ENCODE results near the gene RUNX1.

DNA sequence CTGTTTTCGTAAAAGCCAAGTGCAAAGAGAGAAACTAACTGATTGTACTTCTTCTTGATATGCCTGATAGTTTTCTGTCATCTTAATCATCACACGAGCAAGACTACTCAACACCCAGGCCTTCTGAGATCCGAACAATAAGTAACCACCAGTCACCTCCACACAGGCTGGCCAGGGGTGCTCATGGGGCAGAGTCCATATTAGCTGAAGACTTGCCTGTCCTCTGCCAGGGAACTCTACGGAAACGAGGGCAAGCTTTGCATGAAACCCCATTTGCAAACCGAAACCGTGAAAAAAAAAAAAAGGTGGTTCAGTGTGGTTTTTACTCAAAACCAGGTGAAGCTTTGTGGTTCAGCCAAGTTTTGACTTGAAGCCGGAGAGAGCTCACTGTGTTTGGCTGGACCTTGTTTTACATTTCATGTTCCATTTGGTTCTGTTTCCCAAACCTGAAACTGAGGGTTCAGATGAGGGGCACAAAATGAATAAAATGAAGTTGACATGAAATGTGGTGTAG, 74.9 kb downstream of the RUNX1 start:
- PRO-cap, result no peak

- PRO-cap, result no peak
These were observed 14.4 kb downstream of the RUNX1 start for GRCh38 chr21:35034698-35035094.

GRCh38 chr21:35048648-35049758, at the start of gene RUNX1:
Gene RUNX1 (minus strand): TSS chr21:35049302.
- PRO-cap, result bidirectional peak, plus-strand start at chr21:35048952, minus-strand start at chr21:35048928; unidirectional peak, minus-strand start at chr21:35049039; bidirectional peak, plus-strand start at chr21:35049437, minus-strand start at chr21:35049277

DNA sequence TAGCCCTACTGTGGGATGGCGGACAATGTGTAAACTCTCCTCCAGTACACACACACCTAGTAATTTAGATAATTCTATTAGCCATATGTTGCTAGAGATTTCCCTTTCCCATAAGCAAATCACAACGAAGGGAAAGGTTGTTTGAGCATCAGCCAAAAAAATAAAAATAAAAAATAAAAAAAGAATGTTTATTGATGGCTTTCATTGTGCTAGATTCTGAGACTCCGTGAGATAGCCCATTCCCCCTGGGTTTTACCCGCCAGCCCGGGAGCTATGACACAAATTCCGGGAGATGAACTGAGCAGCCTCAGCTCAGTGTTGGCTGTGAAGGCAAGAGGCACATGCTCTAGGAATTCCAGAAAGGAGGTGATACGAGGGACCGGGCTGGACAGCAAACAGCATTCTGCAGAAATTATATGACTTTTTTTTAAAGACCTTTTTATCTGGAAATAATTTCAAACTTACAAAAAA, 378.5 kb upstream of the RUNX1 start:
- PRO-cap, result no peak

DNA sequence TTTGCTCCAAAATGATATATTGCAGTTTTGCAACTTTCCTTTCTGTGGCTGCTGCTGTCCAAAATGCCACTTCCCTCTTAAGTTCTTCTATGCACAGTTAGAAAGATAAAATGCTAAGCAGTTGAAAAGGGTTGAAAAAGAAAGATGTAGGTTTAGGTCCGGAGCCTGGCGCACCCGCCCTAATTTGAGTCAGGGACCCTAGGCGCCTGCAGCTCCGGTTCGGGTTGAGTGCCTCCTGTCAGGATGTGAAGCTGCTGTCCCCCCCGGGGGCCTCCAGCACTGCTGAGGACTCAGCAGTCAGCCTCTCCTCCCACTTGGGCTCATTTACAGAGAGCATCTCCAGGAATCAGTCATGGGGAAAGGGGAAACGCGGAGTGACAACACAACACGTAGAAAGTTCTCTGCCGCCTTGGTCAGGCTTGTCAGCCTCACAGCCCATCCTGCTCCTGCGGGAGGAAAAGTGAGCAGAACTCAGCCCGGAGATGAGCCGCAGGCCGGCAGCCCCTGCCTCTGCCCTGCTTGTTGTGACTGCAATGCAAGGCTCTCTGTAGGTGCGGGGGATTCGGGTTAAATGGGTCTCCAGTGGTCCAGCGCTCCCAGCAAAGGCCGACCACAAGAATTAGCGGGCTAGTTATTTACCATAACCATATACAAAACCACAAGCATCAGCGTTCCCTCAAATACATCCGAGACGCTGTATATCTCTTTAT, 479.5 kb upstream of the RUNX1 start:
- PRO-cap, result bidirectional peak, plus-strand start at position 323 of the sequence, minus-strand start at position 215 of the sequence

DNA sequence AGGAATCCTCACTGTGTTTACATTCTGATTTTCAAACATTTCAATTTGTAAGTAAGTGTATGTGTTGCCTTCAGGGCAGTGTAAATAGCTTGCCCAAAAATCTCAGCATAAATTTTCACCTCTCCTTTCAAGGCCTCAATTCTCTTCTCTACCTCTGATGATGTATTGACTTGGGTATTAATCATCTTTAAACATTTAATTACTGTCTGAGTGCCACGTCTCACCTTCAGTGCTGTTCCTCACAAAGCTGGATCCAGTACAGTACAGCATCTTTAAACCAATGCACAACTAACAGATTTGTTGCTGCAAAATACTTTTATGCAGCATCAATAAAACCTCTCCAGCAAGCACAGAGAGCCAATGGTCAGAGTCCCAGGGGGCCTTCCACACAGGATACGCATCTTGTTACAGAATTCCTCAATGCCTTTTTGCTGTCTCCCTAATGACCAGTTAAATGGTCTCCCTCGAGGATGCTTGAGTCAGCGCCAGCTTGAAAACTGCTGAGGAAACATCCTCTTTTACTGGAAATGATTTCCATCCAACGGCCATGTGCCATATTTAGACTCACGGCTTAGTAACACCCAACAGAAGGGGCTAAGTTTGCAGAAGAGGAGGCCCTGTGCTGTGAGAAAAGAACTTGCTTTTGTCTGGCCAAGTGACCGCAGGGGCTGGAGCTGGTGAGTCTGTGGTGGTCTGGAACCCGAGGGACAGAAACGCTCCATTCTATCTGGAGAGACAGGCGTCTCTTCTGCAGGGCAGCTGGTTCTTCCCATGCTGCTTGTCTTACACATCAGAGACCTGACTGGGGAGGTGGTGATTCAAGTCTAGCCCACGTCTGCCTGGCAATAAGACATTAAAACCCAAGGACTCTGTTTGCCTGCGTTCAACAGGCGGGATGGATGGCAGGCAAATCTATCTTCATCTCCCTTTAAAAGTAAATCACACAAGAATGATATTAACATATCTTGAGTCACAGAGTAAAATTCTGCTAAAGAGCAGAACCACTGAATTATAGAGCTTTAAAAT, 496.4 kb downstream of the SETD4 start:
- PRO-cap, result no peak

GRCh38 chr21:35886870-35887520, 173.3 kb downstream of the SETD4 start:
- PRO-cap, result no peak

DNA sequence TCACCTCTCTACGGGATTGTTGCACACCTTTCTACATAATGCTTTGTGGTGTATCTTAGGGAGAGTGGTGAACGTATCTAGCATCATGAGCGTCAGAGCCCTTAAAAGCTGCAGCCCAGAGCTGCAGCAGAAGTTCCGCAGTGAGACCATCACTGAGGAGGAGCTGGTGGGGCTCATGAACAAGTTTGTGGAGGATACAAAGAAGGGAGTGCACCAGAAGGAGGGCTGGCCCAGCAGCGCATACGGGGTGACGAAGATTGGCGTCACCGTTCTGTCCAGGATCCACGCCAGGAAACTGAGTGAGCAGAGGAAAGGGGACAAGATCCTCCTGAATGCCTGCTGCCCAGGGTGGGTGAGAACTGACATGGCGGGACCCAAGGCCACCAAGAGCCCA, 2.6 kb downstream of the CBR1 start:
- PRO-cap, result no peak

- PRO-cap, result no peak
These were observed 3.2 kb downstream of the CBR1 start for GRCh38 chr21:36072781-36073721.

DNA sequence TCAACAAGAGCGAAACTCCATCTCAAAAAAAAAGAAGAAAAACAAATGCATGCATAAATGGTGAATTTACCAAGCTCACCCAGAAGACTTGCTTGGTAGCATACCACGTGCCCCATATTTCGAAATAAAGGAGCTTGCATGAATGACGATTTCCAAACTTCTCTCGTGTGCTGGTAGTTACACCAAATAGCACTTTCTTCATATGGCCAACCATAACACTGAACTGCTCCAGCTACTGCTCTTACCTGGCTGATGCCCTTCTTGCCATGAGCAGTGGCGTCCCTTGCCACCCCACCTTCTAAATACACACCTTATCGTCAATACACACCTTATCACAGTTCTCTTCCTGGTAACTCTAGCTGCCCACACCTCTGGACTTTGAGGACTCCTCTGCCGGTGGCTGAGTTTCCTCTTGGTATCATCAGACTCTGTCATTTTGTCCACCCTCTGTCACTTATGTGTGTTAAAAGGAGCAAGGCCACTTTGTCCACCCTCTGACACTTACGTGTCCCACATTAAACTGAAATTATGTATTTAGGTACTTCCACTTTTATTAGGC, 2.9 kb downstream of the DOP1B start:
- PRO-cap, result no peak

GRCh38 chr21:36197379-36197639, 40.7 kb downstream of the DOP1B start:
- PRO-cap, result no peak

DNA sequence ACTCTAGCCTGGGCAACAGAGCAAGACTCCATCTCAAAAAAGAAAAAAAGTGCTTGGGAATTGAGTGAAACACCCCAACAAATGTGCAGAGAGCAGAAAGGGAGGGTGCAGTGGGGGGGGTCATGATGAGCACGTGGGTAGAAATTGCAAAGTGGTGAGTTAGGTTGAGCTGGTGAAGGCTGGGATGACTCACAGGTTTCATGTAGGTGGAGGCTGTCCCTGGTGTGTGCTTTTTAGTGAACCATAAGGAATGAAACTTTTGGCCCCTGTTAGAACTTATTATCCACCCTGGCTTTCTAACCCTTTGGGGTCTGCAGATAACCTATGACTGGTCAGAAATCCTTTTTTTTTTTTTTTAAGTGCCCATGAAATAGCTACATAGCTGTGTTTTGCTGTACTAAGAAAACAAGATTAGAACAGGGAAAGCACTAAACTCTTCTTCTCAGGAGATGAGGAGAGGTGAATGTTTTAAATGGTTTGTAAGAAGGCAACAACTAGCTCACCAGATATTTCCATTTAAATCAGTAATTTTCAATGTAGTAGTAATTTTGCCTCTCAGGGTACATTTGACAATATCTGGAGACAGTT, 47.0 kb downstream of the DOP1B start:
- PRO-cap, result no peak

- PRO-cap, result no peak
These were observed 73.8 kb downstream of the DOP1B start for GRCh38 chr21:36230210-36231050.

DNA sequence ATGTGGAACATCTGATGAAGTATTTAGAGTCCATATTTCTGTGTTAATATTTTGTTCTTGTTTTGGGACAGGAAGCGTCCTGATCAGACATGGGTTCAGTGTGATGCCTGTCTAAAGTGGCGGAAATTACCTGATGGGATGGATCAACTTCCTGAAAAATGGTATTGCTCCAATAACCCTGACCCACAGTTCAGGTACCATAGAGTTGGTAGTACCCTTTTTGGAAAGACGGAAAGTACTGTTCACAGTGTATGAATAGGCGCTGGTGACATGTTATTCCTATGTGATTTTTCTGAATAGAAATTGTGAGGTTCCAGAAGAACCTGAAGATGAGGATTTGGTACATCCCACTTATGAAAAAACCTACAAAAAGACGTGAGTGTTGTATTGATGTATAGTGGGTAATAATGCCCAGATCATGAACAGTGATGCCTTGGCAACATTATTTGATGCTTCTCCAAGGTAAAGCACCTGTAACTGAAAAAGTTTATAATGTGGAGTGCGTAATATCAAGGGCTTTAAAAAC, 25.2 kb upstream of the CHAF1B start:
- PRO-cap, result no peak

GRCh38 chr21:36662071-36662338, 36.9 kb upstream of the SIM2 start:
- PRO-cap, result no peak

GRCh38 chr21:36704985-36705697, 6.2 kb downstream of the SIM2 start:
- PRO-cap, result no peak

DNA sequence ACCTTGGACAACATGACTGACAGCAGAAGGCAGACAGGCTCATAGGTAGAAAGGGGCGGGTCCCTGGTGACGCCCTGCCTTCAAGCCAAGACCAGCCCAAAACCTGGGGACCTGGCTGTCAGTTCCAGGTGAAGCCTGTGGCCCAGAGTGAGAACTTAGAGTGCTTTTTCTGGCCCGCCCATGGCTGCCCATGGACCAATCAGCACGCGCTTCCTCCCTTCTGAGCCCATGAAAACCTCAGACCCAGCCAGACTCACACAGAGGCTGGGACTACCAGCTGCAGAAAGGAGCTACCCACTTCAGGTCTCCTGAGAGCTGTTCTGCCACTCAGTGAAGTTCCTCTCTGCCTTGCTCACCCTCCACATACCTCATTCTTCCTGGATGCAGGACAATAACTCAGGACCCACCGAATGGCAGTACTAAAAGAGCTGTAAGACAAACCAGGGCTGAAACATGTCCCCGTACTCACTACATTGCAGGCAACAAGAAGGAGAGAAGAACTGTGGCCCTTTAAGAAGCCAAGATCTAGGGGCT, 7.0 kb downstream of the HLCS start:
- PRO-cap, result no peak

GRCh38 chr21:36989473-36990653, 16.6 kb upstream of the RIPPLY3 start:
- PRO-cap, result bidirectional peak, plus-strand start at chr21:36990024, minus-strand start at chr21:36989841; bidirectional peak, plus-strand start at chr21:36990260, minus-strand start at chr21:36990211

DNA sequence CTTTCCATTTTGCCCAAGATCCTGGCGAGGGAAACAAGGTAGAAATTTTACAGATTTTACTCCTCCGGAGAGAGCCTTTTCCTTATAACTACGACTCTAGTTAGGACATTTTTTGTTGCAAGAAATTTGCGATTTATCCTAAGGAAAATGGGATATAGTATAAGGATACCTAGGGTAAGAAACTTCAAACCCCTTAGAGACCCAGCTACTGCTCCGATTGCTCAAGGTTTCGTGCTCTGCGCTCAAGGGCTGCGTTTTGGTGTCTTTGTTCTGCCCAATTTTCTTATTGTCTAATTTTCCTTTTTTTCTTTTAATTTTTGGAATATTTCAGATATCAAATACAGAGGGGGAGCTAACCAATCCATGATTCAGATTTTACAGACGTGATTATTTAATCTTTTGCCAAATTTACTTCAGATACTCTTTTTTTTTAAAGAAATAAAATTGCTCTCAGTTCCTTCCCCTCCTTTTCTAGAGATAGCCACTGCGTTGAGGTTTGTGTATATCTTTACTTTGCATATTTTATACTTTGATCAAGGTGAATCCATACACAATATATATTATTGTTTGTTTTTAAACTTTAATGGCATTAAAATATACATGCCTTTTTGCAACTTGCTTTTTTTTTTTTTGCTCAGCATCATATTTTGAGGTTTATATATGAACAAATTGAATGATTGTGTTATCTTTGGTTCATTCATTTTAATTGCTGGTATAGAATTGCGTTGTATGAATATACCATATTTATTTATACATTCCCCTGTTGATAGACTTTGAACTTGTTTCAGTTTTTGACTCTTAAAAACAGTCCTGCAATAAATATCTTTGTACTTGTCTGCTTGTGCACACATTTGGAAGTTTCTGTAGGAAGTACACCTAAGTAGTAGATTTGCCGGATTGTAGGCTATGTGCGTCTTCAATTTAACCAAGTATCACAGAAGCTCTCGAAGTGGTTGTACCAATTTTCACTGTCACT, 1.8 kb downstream of the TTC3 start:
- PRO-cap, result no peak

GRCh38 chr21:37282601-37282917, 15.4 kb upstream of the VPS26C start:
- PRO-cap, result no peak